ENCODE data around the genes LIX1L and CHD1L.

GRCh38 chr1:145891711-145892769, 6.4 kb upstream of the ANKRD35 start:
- RRBS, result no CpG with 5 or more reads among the region's 8 CpGs

DNA sequence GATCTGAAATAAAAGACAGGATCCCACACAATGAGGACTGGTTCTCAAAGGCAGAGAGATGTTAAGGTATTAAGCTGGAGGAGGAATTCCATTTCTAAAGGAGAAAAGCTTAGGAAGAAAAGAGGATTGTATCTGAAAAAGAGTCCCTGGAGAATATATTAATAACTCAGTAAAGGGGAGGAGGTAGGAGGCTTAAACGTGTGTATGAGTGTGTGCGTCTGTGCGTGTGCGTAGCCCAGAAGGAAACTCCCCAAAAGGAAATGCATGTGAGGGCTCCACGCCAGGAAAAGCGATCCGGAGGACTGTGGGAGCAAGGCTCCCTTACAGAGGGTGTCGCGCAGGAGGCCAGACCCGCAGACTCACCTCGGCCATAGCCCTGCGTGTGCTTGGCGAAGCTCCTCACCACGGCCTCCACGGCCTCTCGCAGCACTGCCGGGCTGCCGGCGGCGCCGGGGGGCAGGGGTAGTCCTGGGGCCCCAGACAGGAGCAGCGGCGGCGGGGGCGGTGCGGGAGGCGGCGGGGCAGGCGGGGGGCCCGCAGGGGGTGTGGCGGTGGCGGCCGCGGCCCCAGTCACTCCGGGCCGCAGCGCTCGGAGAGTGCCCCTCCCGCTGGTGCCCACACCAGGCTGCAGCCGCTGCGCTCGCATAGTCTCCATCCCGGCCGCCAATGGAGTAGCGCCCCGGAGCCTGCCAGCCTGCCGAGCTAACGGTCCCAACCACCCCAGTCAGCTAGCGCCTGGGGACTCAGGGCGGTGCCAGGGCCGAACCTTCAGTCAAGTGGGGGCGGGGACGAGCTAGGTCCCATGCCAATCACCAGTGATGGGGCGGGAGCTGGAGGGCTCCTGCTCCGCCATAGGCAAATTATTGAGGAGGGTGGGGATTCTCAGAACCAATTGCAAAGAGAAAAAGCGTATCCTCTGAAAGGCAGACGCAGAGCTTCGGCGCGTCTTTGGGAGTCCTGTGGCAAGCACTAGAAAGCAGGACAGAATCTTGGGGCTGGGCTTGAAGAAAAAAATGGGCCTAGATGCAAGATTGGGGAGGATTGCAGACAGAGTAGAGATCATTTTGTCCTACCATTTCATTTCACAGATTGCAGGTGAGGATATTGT, at the start of gene LIX1L:
Gene LIX1L, minus strand, starts transcription at position 745 of the 1,108 bp plus-strand sequence.
- RRBS, result 2% methylated on average over 9 of the region's 60 CpGs

GRCh38 chr1:145990292-145990741, 6.1 kb downstream of the TXNIP start:
- RRBS, result no CpG with 5 or more reads among the region's 6 CpGs

GRCh38 chr1:145994886-145995009, 1.6 kb downstream of the TXNIP start:
- RRBS, result no CpG with 5 or more reads among the region's 2 CpGs

- RRBS, result no CpG with 5 or more reads among the region's 2 CpGs
These were observed 1.4 kb upstream of the TXNIP start for GRCh38 chr1:145997781-145998091.

DNA sequence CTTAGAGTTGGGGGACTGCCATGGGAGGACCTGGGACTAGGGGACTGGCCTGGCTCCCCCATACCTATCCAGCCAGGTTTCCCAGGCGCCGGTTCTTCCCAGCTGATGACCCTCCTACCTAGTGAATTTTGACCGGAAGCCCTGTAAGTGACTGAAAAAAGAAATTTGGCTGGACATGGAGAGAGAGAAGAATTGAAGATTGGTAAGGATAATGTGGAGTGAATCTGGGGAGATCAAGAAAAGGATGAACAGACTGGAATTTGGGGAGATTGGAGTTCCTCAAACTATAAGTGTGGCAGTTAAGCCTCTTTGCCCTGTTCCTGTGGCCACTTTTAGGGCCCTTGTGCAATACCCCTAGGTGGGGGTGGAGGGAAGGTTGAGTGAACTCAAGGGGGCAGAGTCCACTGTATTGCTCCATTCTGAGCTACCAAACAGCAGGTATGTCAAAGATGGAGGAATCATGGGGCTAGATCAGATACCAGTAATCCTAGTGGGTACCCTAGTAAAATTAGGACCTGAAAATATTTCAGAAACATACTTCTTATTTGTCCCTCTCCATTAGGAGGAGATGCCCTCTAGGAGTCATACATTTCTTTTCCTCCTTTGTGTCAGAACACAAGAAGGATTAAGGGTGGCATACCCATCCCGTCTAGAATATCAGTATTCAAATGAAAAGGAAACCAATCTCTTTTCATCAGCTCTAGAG, 1.2 kb downstream of the HJV start:
- RRBS, result no CpG with 5 or more reads among the region's 4 CpGs

DNA sequence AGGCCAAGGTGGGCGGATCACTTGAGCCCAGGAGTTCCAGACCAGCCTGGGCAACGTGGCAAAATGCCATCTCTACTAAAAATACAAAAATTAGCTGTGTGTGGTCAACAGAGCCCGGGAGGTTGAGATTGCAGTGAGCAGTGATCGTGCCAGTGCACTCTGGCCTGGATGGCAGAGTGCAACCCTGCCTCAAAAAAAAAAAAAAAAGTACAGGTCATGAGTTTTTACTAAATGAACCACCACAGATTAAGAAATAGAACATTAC, 2.2 kb downstream of the NBPF12 start:
- RRBS, result no CpG with 5 or more reads among the region's 4 CpGs

- RRBS, result no CpG with 5 or more reads among the region's 51 CpGs
These were observed 87.7 kb downstream of the PRKAB2 start for GRCh38 chr1:147084347-147085183.

DNA sequence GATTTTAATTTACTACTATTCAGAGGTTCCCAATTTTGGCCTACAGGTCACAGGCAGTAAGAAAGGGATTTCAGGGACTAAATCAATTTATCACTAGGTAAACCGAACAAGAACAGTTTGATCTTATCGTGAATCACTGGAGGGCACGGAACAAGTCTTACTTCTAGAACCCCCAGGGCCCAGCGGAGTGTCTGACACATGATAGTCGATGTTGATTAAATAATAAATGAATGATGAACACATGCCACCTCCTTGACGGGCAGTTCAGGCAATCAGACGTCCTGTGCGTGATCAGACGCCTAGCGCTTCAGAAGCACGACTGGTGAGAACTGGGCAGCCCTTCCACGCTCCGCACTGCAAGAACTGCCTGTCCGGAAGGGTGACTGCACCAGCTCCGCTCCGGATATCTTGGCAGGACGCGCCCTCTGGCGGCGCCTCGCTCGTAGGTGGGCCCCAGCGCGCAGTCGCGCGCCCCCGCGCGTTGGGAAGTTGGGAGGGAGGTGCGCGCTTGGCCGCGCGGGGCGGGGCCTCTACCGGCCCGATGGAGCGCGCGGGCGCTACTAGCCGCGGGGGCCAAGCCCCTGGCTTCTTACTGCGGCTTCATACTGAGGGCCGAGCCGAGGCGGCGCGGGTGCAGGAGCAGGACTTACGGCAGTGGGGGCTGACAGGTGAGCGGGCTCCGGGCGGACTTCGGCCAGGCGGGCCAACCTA, at the start of gene CHD1L:
Gene CHD1L, plus strand, starts transcription at position 522 of the 711 bp plus-strand sequence.
- RRBS, result 2% methylated on average over 4 of the region's 56 CpGs

DNA sequence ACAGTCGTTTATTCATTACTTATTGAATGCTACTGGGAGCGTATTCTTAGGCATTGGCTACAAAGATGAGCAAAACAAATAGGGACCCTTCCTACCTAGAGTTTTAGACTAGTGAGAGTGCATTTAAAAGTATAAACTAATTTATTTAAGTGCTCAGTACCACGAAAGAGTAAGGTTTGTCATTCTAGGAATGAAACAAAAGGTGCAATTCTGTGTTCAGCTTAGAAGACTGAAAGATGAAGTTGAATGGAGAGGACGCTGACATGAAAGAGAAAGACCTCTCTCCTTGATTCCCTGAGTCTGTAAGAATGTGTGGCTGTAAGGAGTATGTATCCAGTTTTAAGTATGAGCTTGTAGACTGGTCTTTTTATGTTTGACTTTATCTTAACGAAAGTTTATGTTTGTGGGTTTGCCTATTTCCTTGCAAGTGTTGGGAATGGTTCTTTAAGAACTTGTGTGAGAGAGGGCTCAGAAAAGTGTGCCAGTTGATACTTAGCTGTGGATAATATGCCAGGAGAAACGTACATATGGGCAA, 1.3 kb downstream of the CHD1L start:
- RRBS, result no CpG with 5 or more reads among the region's 6 CpGs

DNA sequence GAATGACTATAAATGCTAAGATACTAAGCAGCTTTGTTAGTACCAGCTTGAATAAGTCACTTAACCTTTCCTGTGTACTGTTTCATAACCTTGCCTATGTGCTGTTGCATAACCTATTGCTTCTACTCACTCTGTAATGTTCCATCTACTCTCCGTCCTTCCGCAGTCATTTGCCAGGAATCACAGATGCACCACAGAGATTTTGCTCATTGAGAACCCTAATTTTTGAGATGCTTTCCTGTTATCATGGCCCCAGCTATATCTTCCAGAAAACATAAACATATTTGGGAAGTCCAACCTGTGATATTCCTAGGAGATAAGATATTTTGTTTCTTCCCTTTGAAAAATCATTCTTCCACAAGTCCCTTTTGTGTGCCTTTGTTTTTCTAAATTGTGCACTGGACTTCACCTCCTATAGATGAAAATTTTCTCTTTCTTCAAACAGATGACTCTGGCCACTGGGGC, 44.7 kb downstream of the CHD1L start:
- RRBS, result no CpG with 5 or more reads among the region's 2 CpGs

DNA sequence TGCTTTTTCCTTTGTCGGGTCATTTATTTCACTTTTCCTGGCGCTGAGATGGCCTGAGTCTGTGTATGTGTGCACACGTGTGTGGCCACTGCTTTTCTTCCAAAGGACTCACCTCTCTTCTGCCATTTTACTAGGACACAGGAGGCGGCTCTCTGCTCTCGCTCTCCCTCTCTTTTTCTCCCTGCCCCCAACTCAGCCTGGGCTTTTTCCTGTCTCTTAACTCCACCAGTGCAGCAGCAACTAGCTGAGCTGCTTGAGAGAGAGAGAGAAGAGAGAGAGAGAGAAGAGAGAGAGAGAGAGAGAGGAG, 532 bp upstream of the BCL9 start:
- RRBS, result no CpG with 5 or more reads among the region's 5 CpGs

DNA sequence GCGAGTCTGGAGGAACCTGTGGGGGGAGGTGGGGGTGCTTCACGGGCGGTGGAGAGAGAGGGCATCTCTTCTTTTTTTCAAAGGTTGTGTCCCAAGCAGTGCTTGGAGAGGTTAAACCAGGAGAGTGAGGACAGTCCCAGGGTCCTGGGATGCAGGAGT, 59.1 kb downstream of the BCL9 start:
- RRBS, result no CpG with 5 or more reads among the region's 3 CpGs

- RRBS, result 29% methylated on average over 3 of the region's 7 CpGs
These were observed 8.6 kb upstream of the GJA5 start for GRCh38 chr1:147768855-147769585.

GRCh38 chr1:147773062-147774140, 13.0 kb upstream of the GJA5 start:
- RRBS, result no CpG with 5 or more reads among the region's 16 CpGs

DNA sequence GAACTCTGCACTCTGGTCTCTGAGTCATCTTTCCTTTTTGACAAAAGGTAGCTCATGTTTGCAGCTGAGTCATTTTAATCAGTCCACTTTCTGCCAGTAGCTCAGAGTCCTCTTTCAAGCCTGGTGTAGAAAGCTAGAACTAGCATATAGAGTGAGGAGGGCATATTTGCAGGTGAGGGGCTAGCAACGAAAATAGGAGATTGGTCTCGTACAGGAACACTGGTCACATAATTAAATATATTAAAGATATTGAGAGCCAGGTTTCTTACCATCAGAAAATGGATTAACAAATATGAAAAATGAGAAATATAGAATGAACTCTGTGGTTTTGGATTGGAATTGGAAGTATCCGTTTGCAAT, 51.3 kb upstream of the GJA8 start:
- RRBS, result no CpG with 5 or more reads among the region's 3 CpGs

DNA sequence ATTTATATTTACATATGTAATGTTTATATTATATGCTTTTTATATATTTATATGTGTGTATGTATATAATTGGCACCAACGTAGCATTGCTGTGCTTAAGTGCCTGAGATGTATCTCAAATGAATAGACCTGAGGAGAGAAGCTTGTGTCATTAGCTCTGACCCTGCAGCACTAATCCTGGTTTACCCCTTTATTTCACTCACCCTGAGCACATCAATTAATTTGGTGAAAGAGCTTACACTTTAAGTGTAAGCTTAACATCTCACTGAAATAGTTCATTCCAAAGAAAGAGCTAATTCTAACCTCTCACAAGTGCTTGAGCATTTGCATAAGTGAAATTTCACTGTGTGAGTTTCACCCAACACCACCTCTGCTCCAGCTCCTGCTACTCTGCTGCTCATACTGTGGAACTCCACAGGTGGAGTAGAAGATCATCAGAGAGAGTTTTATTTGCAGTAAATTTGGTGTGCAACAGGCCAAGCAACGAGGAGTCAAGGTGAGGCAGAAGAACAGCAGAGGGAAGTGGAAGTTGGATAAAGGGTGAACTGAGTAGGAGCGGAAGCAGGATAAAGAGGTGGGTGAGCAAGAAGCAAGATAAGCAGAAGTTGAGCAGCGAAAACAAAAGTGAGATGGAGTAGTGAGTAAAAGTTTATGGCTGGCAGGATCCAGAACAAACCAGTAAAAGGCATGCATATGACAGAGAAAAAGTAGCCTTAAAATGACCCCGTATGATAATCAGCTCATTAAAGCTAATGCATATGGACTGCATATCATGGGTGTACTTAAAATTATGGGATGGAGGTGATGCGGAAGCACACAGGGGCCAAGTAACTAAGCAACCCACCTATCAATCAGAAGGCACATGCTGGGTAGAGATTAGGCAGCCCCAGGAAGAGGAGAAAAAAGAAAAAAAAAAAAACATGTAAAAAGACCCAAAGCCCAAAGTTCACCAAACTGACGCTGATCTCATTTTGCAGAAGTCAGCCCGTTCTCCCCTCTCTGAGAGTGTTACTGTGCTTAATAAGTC, 3.5 kb upstream of the NBPF11 start:
- RRBS, result no CpG with 5 or more reads among the region's 8 CpGs

DNA sequence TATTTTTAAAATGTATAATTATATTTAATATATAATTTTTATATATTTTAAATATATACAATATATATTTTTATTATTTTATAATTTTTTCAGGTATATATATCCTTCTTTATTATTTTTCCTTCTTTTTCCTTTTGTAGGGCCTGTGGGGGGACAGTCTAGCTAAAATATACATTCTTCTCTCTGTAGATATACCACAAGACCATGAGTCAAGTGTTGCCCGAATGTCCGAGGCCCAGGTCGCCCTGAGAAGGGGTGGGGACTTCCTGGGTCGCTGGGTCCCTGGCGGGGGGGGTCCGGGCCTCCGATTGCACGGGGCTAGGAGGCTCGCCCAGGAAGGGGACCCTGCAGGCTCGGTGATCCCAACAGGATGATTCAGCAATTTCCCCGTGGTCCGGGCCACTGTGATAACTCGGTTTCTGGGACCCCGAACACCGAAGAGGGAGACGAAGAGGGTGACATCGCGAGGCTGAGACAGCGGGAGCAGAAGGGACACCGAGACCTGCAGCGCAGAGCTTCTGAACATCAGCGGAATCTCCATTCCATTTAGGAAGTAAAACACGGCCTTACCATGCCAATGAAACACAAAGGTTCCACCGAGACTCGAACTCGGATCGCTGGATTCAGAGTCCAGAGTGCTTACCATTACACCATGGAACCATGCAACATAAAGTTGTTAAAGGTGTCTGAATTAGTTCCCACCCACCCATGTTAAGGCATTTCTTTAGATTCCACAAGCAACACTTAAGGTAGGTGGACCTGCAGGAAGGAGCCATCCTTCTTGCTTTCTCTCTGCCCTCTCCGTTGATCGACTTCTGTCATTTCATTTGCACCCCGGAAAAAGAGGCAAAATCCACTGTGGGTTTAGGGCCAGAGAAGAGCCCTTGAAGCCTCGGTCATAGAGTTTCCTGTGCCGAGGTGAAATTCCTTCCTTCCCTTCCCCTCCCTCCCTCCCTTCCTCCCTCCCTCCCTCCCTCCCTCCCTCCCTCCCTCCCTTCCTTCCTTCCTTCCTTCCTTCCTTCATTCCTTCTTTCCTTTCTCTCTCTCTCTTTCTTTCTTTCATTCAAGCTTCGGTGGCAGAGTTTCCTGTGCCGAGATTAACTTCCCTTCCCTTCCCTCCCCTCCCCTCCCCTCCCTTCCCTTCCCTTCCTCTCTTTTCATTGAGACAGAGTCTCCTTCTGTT, 112.8 kb upstream of the NBPF11 start:
- RRBS, result 27% methylated on average over 6 of the region's 34 CpGs

DNA sequence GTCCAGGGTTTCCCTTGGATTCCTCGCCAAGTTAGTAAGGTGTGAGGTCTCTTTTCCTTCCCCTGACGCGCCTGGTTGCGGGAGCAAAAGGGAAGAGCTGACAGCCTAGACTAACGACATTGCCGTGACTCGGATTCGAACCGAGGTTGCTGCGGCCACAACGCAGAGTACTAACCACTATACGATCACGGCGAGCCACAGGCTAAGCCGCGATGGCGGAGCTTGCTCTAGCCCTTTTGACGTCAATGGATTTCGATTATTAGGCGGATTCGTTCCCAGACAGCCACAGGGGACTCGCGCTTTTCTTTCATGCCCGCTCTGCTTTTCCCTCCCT, 150.5 kb upstream of the NBPF11 start:
- RRBS, result no CpG with 5 or more reads among the region's 24 CpGs

DNA sequence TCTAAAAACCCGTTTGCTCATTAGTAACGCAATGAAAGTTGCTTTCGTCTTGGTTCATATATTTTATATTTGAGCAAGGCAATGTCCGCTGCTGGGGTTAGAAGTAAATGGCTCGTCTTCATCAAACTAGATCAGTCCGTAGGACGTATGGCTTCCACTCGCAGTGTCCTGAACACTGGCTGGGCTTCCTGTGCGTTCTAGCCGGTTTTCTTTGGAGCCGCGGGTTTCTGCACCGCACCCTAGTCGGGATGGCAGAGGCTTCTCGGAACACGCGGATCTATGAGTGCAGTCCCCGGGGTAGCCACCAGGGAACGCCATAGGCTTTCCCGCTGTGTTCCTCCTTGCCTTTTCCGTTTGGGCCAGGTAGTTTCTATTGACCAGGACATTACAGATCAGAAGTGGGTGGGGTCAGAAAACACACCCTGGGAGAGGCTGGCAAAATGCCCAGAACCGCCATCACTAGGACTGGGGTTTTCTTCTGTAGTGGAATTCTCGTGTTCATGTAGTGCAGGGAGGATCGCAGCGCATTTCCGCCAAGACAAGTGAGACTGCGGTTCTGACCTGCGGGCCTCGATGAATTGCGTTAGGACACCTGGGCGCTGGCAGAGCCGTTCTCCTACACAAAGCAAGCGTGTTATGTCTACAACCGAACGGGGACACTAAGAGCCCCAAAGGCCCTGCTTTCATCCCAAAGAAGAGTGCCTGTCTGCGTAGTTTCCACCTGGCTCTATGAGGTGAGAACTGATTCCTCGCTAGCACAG, 121.7 kb downstream of the PPIAL4G start:
- RRBS, result no CpG with 5 or more reads among the region's 37 CpGs

Data from brain (tissue), 1 donor.